H4 (cell line): Measurements from ENCODE around the genes ABHD2 and PLIN1.

- RAMPAGE, long total RNA = no peak
These were observed 760.4 kb downstream of the NTRK3 start for GRCh38 chr15:87496085-87496691.

DNA sequence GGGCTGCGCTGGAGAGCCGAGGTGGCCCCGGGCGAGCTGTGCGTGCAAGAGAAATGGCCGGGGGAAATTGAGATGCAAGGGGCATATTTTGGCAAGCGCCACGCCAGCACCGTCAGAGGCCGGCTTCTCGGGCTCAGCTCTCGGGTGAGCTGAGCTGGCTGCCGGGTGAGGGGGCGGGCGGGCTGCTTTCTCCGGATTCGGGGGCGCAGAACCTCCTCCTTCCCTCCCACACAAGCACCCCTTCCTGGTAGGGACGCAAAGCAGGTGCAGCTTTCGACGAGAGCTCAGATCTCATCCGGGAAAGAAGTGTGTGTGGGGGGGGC lies 1.0 kb upstream of the NTRK3 start:
- RAMPAGE, long total RNA = no peak

- RAMPAGE, long total RNA = no peak
These were observed 3.0 kb upstream of the ISG20 start for GRCh38 chr15:88635479-88636605.

- RAMPAGE, long total RNA = no peak
These were observed 9.4 kb downstream of the ISG20 start for GRCh38 chr15:88648112-88648811.

DNA sequence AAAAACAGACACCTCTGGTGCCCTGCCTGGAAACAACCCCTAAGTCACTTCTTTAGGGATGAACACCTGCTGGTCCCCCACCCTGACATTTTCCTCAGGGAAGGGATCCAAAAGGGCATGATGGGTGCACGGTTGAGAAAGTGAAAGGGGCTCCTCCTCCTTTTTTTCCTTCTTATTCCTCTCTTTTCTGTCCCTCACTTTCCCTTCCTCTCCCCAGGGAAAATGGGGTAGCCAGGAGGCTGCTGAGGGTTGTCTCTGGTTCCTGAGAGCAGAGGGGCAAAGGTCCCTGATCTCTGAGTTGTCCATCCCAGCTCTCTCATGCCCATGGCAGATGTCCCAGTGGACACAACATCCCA lies 82.1 kb downstream of the ISG20 start:
- RAMPAGE, long total RNA = no peak

- RAMPAGE, long total RNA = no peak
These were observed 449 bp upstream of the MFGE8 start for GRCh38 chr15:88913685-88913970.

- RAMPAGE, long total RNA = start-site peak on the plus strand at chr15:89088455-89088488, 46 reads
These were observed at the start of gene ABHD2 for GRCh38 chr15:89087484-89088787. Gene ABHD2, plus strand, starts transcription at chr15:89088456.

DNA sequence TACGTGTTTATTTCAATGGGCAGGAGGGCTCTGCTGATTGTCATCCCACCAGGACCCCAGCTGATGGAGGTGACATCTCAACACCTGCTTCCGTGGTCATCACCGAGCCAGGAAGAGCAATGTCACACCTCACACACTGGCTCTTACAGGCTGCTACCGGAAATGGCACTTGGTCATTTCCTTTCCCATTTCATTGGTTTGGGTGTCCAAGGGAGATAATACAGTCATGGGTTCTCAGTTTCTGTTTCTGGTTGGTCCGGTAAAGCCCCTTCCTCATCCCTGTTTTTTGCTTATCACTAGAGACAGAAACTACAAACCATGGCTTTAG lies 42.0 kb downstream of the ABHD2 start:
- RAMPAGE, long total RNA = no peak

- RAMPAGE, long total RNA = no peak
These were observed 16.2 kb downstream of the POLG start for GRCh38 chr15:89318342-89318847.

DNA sequence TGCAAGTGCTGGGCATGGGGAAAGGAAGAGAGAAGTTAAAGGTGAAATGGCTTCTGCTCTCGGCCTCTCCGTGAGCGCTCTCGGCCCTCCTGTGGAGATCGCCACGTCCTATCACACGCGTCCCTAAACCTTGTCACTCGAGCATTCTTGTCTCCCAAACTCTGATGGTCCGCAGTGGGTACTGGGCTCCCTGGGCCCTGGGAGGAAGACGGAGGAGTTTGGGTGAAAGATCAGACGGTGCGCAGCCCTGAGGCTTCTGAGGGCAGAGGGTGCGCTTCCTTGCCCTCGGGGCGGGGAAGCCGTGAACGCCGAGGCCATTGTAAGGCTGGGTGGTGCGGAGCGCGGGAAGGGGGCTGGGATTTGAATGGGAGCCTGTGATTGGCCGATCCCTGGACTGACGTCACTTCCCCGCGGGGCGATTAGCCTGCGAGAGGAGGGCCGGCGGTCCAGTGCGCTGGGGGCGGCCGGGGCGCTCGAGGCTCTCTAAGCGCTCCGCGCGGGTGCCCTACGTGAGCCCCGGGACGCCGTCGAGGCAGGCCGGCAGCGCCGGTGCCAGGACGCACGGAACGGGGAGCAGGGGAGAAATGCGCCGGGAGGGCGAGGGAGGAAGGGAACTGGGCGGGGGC lies 32.7 kb upstream of the POLG start:
- RAMPAGE, long total RNA = no peak

GRCh38 chr15:89679040-89679796 lies at the start of gene PLIN1:
Gene PLIN1, minus strand, starts transcription at chr15:89679367.
- RAMPAGE, long total RNA = no peak

GRCh38 chr15:89784784-89785808 lies 9.0 kb downstream of the MESP2 start:
- RAMPAGE, long total RNA = no peak

GRCh38 chr15:89797152-89798079 lies 17.2 kb downstream of the ANPEP start:
- RAMPAGE, long total RNA = no peak

- RAMPAGE, long total RNA = no peak
These were observed 10.8 kb downstream of the ANPEP start for GRCh38 chr15:89803472-89804663.

- RAMPAGE, long total RNA = no peak
These were observed 13.8 kb upstream of the ANPEP start for GRCh38 chr15:89828194-89829171.

- RAMPAGE, long total RNA = no peak
These were observed 18.9 kb downstream of the AP3S2 start for GRCh38 chr15:89874873-89875340.

- RAMPAGE, long total RNA = no peak
These were observed 302 bp downstream of the ZNF710 start for GRCh38 chr15:90001563-90001688.

GRCh38 chr15:90025724-90026361 lies 24.7 kb downstream of the ZNF710 start:
- RAMPAGE, long total RNA = no peak

GRCh38 chr15:90061910-90062982 lies 40.0 kb downstream of the IDH2 start:
- RAMPAGE, long total RNA = no peak

DNA sequence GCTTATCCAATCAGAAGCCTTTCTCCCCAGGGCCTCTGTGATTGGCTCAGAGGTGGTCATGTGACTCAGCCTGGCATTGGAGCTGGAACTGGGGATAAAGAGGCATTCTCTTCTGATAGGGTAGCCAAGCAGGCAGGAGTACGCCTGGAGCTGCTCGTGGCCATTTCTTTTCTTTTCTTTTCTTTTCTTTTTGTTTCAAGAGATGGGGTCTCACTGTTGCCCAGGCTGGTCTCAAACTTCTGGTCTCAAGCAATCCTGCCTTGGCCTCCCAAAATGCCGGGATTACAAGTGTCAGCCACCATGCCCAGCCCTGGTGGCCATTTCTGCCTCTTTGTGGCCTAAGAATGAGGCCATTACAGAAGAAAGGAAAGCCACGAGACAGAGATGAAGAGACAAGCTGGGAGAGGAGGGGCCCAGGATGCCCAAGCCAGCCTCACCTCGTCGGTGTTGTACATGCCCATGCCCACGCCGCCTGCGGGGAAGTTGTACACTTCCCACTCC lies 14.3 kb downstream of the IDH2 start:
- RAMPAGE, long total RNA = no peak